Endothelial cell (in vitro differentiated cells): ENCODE data around the genes H4C5, H3C7 and ABT1.

GRCh38 chr6:26171037-26171568 is 12.5 kb upstream of the H2BC6 start:
- PRO-cap: no peak

- PRO-cap: bidirectional peak, plus-strand start at chr6:26204559, minus-strand start at chr6:26204467; bidirectional peak, plus-strand start at chr6:26204610, minus-strand start at chr6:26204680
Observed at GRCh38 chr6:26204303-26205182, at the start of gene H4C5. H4C5 (plus strand) TSS chr6:26204610.

DNA sequence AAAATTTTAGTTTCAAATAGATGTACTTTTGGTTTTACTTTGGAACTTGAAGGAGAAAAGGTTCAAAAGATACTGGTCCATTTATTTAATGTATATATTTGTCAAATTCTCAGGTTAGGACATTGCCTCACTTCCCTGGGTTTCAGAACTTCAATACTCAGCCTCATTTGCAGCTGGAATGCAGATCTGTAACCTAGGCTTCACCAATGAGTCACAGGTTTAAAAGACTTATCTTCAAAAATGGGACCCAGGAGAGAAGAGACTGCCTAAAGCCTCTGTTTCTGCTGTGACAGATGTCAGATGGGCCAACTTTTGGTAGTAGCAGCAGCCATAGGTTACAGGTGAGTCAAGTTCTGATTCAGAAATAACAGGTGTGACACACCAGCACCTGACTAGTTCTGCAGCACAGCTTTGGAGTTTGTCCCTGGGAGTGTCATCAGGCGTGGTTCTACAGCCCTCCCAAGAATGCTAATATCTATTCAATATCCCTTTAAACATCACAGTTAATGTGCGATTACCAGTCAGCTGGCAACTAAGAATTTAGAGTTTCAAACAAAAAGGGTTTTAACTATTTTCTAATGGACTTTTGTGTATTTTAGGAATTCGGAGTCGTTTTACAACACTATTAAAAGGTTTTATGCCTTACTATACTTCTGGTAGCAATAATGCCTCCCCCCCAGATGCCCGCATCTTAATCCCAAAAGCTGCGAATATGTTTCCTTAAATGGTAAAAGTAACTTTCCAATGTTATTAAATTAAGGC is 3.0 kb downstream of the H4C6 start:
- PRO-cap: no peak

GRCh38 chr6:26250190-26250830 is at the start of gene H3C7:
H3C7 (minus strand) TSS chr6:26250635.
- PRO-cap: bidirectional peak, plus-strand start at chr6:26250394, minus-strand start at chr6:26250229; bidirectional peak, plus-strand start at chr6:26250925, minus-strand start at chr6:26250635

DNA sequence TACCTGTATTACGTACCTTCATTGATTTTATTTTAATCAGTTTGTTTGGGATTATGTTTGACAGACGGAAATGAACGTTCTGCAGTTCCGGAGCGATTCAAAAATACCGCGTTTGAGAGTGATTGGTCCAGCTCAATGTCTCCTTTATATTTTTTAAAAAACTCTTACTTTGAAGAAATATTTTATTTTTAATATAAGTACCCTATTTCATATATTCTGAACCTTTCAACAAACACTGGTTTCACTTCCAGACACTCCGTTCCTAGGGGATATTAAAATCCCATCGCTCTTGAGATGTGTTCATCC is 349 bp upstream of the H3C7 start:
- PRO-cap: bidirectional peak, plus-strand start at position 95 of the sequence, minus-strand start outside the sequence

DNA sequence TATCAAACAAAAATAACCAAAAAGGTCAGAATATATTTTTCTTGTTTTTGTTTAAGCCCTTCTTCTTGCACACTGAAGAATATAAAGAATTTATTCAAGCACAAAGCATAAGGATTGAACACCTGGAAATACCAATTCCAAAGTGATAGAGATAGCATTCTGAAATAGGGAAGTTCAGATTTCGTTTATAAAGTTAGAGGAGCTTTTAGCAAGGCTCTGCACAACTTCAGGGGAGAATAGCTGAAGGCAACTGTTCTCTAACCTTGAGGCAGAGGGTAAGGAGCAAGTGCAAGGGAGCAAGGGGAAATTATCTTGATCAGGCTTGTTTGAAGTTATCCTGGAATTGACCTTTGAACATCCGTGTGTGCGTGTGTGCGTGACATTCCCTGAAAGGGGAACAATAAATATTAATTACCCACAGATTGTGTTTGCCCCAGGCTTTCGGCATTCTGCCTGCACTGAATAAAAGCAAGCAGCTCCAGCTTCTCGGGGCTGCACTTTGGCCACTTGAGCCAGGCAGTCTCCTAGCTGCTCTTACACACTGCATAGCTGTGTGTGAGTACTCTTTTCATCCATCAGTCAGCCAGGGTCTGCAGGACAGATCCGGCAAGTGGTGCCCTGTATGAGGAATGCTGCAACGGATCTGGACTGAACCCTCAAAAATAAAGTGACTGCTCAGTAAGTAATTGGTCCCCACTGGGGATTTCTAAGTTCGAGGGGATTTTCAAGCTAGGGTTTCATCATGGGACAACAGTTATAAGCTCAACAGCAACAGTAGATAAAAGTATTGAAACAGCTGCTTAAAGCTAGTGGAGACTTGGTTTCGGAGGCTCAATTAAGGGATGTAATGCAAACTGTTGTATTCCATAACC is 5.8 kb downstream of the H2BC9 start:
- PRO-cap: no peak

DNA sequence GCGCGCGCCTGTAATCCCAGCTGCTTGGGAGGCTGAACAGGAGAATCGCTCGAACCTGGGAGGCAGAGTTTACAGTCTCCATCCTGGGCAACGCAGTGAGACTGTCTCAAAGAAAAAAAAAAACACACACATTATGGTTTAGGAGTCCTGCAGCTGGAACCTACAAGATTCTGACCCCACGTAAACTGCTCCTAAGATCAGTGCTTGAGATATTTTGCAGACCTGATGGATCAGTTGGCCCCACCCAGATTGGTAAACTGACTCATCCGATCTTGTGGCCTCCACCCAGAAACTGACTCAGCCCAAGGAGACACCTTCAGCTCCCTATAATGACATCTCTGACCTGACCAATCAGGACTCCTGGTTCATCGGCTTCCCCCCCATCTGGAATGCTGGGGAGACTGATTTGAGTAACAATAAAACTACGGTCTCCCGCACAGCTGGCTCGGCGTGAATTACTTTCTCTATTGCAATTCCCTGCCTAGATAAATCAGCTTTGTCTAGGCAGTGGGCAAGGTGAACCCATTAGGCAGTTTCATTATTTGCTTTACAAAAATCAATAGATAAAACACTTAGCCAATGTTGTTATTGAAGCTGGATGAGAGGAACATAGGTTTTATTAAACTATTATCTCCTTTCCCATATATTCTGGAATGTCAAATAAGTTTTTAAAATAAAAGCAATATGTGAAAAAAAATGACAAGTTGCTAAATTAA is 2.2 kb downstream of the H3C8 start:
- PRO-cap: no peak

DNA sequence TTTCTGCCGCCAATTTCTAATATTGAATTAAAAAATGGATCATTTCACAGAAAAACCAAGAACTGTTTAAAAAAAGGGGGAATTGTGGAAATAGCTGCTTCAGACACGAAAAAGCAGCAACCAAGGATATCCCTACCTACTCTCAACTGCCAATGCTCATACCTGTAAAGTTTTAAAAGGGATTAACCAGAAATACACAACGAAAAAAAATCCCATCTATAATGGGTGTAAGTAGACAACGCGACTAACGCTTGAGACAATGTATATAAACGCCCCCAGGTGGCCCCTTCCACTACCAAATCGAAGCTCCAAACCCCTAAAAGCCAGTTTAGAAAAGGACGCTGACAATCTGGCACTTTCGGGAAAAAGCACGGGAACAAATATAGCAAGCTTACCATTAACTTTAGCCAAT is 781 bp downstream of the H3C8 start:
- PRO-cap: no peak

DNA sequence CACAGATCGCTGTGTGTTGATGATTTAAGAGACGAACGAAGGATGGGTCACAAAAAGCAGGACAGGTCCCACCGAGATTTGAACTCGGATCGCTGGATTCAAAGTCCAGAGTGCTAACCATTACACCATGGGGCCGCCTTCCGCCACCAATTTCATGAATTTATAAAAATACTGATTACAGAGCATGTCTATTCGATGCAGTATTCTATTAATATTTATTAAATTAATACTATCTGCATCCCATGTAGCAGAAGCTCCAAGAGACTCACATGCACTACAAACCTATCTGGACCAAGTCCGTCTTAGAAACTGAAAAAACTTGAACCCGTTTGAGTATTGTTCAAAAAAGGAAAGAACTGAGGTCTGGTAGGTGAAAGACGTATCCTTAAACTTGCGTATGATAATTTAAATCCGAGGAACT is 25.8 kb upstream of the H4C8 start:
- PRO-cap: no peak

GRCh38 chr6:26366498-26367102 is 1.6 kb downstream of the BTN3A2 start:
- PRO-cap: no peak

DNA sequence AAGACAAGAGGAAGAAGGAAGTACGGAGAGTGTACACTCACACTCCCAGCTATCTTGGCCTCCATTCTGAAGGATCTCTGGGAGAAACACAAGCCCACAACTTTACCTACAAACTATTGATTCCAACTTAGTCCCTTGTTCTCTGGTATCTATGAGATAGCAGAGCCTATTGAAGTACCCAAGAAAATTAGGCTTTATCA is 1.0 kb upstream of the BTN3A3 start:
- PRO-cap: no peak

GRCh38 chr6:26449139-26450146 is 8.3 kb upstream of the BTN2A1 start:
- PRO-cap: no peak

- PRO-cap: bidirectional peak, plus-strand start at chr6:26532981, minus-strand start at chr6:26532995
Observed at GRCh38 chr6:26532671-26533602, 5.2 kb upstream of the HMGN4 start.

- PRO-cap: no peak
Observed at GRCh38 chr6:26534838-26535173, 3.4 kb upstream of the HMGN4 start.

DNA sequence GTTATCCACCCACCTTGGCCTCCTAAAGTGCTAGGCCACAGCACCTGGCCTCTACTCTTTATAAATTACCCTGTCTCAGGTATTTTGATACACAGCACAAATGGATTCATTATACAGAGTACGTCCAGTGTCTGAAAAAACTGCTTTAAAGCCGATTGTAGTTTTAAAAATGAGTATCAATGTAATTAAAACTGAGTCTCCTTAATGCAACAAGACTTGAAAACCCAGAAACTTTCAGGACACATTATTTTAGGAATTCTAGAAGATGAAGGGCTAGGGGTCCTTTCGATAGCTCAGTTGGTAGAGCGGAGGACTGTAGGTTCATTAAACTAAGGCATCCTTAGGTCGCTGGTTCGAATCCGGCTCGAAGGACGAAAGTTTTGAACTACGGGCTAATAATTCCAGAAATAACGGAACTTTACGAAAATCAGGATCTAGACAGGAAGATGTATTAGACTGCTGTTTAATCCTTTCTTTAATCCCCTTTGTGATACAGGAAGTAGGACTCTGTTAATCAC is 21.4 kb upstream of the ABT1 start:
- PRO-cap: no peak

GRCh38 chr6:26596459-26597642 is at the start of gene ABT1:
ABT1 (plus strand) TSS chr6:26596953.
- PRO-cap: bidirectional peak, plus-strand start at chr6:26596976, minus-strand start at chr6:26596789; bidirectional peak, plus-strand start at chr6:26597261, minus-strand start at chr6:26597216; unidirectional peak, minus-strand start at chr6:26597389

DNA sequence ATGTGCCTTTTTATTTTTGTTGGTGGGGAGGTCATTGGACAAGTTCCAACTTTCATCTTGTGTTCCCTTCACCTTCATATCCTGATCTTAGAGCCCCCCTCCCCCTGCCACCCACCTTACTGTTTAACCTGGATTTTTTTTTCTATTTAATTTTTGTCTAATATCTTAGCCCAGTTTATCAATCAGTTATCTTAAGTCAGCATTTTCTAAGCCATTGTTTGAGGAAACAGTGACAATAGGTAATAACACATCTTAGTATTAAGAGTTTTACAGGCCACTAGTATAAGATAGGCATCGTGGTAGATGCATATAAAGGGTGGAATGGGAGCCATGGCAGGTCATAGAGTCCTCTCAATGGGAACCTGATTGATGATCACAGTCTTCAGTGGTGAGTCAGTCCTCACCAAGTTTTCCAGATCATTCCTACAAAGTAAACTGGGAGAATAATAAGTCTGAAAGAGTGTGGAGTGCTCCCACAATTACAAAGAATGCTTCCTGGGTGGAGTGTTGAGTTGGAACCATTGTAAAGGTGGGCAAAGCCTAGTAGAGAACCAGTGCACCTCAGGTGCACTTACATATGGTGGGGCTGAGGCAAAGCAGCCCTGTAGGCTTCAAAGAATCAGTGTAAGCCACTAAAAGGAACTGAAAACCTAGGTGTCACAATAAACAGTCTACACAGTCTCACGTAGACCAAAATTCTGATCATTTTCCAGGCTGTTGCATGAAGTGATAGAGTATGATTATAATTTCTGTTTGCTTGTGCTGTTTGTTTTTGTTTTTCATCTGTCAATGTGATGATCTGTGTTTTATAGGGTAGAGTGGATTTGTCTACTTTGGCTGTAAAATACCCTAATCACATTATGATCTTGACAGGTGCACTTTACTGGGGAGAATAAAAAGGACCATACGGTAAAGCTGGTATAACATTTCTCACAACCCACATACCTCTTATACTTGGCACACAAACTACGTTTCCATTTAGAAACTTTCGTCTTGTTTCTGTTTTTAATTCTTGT is 2.7 kb downstream of the ABT1 start:
- PRO-cap: no peak

DNA sequence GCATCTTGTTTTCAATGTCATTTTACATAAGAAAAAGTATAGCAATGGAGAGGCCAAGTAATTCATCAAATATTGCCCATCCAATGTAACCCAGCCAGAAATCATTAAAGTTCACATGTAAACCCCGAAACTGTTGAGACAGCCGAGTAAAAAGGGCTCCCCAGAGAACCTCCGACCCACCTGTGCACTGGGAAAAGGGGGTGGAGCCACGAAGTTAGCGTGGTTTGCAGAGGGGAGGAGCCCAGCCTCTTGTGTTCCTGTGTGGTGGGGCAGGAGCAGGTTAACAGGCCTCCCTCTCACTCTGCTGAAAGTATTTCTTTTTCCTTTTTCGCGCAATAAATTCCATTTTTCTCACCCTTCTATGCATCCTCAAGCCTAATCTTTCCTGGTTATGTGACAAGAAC is 54.0 kb downstream of the H2BC11 start:
- PRO-cap: no peak

DNA sequence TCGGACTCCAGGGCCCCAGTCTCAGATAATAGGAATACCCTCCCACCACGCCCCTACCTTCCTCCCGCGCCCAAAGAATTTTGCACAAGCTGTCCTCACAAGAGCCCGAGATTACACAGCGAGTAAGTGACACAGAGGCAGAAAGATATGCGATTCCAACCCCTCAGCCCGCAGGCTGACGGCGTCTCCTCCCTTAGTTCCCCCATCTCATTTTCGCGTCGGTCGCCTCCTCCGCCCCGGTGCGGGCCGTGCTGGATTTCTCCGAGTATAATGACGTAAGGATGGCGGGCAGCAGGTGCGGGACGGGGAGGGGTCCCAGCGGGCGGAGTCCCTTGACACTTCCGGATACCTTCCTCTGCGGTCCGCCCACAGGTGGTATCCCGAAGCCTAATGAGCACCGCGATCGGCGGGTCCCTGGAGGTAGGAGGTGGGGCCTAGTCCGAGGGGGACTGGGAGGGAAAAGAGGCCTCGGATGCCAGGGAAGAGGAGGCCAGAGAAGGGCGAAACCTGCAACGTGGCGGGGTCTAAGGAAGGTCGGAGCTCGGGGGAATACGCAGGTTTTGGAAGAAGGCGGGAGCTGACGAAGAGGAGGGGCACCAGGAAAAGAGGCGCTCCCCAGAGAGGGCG is 3.5 kb downstream of the PRSS16 start:
- PRO-cap: bidirectional peak, plus-strand start outside the sequence, minus-strand start at position 547 of the sequence

GRCh38 chr6:27318931-27319383 is 6.9 kb upstream of the POM121L2 start:
- PRO-cap: unidirectional peak, plus-strand start at chr6:27319107